Occipital lobe (tissue), 2 donors: ENCODE results near the gene CD300LD.

DNA sequence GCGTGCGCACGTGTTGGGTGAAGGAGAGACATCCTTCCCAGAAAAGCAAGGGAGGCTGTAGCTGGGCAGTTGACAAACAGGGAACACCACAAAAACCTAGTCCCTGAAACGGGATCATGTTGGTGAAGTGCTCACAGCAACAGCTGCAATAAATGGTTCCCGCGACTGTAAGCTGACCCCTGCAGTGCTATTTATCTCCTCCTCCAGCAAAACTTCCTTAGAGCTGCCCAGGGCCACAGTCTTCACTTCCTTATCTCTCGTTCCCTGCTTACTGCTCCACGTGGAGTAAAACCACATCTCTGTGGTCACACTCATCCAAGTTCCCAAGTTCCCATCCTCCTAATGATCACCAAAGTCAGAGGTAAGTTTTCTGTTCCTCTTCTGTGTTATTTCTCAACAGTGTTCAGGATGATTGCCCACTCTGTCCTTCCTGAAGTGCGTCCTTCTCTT lies 40.0 kb upstream of the RPL38 start:
- RAMPAGE, long total RNA: no peak

- RAMPAGE, long total RNA: no peak
These were observed 911 bp upstream of the TTYH2 start for GRCh38 chr17:74212432-74212887.

GRCh38 chr17:74231854-74232246 lies 18.5 kb downstream of the TTYH2 start:
- RAMPAGE, long total RNA: no peak

- RAMPAGE, long total RNA: no peak
These were observed 21.6 kb downstream of the TTYH2 start for GRCh38 chr17:74234941-74235422.

- RAMPAGE, long total RNA: no peak
These were observed 21.8 kb downstream of the DNAI2 start for GRCh38 chr17:74295790-74296213.

DNA sequence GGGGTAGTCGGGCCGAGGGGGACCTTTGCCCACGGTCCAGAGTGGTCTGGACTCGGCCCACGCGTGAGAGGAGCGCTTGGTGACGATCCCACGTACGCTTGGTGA lies 475 bp upstream of the GPRC5C start:
- RAMPAGE, long total RNA: no peak

DNA sequence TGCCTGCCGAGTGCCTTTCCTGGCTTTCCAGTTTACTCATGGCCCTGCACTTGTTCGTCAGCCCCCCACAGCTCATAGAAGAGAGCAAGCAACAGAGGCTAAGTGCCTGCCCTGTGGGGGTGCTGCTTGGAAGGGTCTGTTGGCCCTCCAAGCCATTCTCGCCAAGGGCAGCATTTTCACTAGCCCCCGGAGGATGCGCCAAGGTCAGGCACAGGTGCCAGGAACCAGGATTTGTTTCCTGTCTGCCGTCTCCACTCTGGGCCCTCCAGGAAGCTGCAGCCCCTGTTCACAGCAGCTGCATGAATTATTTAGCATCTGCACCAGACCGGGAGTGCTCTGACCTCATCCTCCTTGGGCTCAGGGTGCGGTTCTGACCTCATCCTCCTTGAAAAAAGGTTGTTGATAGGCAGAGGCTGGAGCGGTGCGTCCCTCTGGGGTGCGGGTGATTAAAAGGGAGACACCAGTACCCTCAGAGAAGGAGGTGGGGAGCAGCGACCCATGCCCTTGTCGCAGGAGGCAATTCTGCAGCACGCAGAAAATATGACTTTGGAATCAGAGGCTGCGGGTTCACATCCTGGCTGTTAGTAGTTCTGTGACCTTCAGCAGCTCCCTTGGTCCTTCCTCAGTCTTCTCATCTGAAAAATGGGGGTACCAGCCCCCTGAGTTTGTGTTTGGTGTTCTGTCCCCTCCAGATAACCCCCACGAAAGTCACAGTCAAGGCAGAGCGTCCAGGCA lies 14.1 kb upstream of the CD300A start:
- RAMPAGE, long total RNA: no peak

GRCh38 chr17:74567113-74567700 lies 21.3 kb upstream of the CD300C start:
- RAMPAGE, long total RNA: no peak

- RAMPAGE, long total RNA: no peak
These were observed at the start of gene CD300LD for GRCh38 chr17:74592065-74592572. TSS of gene CD300LD (minus strand) at chr17:74592283.

DNA sequence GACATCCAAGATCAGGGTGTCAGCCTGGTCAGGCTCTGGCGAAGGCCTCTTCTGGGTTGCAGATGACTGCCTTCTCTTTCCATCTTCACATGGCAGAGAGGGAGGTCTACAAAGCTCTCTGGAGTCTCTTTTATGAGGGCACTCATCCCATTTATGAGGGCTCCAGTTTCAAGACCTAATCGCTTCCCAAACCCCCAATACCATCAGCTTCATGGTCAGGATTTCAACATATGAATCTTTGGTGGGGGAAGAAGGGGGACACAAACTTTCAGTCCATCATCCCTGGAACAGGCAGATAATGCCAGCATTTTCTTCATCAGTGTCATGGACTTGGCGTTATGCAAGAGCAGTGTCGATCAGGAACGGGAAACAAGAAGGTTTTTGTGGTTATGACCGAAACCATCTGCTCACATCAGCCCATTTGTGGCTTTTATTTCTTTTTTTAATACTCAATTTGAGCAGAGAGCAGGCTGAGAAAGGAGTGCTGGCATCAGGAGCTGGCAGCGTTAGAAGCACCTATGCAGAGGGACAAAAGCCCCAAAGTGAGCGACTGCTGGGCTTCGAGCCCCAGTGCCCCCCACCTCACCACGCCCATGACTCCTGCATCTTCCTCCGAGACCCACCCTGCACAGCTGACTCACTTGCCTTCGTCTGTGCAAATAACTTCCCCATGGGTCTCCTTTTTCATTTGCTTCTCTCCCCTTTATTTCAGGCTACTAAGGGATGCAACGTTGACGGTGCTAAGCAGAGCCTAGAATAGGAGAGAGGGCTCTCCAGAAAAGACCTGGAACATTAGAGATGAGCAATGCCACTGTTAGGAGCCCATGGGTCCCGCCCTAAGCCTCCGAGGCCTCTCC lies 16.1 kb upstream of the CD300E start:
- RAMPAGE, long total RNA: no peak

GRCh38 chr17:74670941-74671711 lies 41.6 kb downstream of the CD300LF start:
- RAMPAGE, long total RNA: no peak

- RAMPAGE, long total RNA: no peak
These were observed 832 bp downstream of the RAB37 start for GRCh38 chr17:74737418-74738758.

GRCh38 chr17:74748809-74749318 lies 436 bp downstream of the NHERF1 start:
- RAMPAGE, long total RNA: no peak

DNA sequence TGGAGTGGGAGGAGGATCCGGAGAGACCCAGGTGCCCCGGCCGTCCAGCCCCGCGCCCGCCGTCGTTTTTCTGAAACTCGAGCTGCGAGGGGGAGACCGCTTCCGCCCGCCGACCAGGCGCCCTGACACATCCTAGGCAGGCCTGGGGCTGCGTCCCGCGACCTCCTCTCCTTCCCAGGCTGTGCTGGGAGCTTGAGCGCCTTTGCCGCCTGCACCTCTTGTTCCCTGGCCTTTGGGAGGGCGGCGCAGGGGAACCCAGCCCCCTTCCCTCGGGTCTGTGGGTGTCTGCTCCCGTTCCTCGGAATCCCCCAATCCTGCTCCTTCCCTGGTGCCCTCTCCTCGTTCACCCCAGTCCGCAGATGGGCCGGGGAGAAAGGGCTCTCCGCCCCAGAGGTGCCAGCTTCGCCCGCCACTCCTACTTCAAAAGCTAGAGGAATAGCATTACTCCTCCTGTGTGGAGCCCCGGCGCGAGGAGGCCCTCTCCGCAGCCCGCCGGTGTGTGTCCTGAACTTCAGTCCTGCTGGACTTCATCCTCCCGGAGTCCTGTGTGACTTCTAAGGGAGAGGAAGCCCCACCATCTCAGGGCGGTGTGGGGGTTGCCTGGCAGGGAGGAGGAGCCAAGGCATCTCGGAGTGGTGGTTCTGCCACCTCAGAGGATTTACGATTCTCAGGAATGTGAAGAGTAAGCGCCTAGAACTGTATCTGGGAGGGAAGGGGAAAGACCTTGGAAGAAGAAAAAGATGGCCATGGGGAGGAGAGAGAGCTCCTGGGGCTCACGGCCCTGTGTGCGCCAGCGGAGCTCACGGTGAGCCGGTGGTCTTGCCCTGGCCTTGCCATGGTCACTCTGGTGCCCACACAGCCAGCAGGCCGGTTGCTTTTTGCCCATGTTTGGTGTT lies 1.1 kb downstream of the NHERF1 start:
- RAMPAGE, long total RNA: no peak

GRCh38 chr17:74757555-74758774 lies 9.5 kb downstream of the NHERF1 start:
- RAMPAGE, long total RNA: no peak

DNA sequence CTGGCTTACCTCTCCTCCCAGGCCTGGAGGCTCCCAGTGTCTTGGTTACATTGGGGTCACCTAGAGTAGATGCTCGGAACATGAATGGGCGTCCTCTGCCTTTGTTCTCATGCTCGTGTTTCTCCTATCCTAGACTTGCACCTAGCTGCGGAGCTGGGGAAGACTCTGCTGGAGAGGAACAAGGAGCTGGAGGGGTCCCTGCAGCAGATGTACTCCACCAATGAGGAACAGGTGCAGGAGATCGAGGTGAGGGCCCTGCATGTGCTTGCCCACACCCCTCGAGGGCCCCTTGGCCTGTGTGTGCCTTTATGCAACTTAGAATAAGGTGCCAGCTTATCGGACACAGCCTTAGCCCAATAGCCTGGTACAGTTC lies 11.9 kb downstream of the CDR2L start:
- RAMPAGE, long total RNA: no peak

GRCh38 chr17:75010833-75011467 lies 1.5 kb upstream of the MRPL58 start:
- RAMPAGE, long total RNA: no peak

- RAMPAGE, long total RNA: no peak
These were observed 9.4 kb downstream of the MRPL58 start for GRCh38 chr17:75021918-75022310.

GRCh38 chr17:75034418-75035322 lies 12.1 kb downstream of the ATP5PD start:
- RAMPAGE, long total RNA: no peak

DNA sequence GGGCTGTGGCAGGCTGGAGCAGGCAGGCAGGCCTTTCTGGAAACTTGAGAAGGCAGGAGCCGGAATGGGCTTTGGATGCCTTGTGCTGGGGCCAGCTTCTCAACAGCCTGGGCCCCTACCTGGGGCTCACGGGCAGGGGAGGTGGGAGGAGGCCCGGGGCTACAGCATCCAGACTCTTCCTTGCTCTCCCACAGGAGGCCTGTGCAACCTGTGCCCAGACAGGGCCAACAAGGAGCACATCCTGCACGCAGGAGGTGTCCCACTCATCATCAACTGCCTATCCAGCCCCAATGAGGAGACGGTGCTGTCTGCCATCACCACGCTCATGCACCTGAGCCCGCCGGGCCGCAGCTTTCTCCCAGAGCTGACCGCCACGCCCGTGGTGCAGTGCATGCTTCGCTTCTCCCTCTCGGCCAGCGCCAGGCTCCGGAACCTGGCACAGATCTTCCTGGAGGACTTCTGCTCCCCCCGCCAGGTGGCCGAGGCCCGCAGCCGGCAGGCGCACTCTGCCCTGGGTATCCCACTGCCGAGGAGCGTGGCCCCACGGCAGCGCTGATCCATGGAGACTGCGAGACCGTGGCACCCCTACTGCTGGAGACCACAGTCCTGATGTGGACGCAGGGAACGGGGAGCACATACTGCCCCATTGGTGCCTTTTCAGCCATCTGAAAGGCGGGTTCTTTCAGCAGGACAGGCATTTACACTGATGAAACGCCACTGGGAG lies 2.9 kb downstream of the NT5C start:
- RAMPAGE, long total RNA: no peak